ENCODE measurements around a stretch of chr17.

DNA sequence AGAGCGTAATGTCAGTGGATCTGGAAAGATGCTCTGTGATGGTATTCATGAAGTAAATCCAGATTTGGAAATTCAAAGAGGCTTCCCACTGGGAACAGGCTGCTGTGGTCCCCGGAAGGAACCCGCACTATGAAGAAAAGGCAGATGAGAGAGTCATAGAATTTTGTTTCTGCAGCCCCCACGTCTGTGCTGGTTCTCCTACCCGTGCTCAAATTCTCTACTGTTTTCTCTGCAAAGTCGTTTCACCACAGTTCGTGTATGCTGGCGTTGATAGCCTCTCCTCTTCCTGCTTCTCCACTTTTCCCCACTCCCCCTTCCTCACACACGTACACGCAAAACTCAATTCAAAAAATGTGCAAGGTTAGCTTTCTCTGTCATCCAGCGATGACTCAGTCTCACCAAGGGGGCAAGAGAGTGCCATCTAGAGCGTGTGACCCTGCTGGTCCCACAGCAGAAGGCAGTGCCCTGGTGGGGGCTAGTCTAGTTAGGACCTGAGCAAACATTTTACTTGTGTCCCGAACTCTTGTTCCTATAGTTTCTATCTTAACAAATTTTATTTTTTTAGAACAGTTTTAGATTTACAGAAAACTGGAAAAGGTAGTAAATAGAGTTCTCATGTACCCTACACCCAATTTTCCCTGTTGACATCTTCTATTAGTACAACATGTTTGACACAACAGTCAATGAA is 121.3 kb upstream of the CHMP6 start:
- PRO-cap: no peak

- PRO-cap: no peak
Observed at GRCh38 chr17:80892060-80892540, 99.5 kb upstream of the CHMP6 start.

- PRO-cap: no peak
Observed at GRCh38 chr17:80892541-80893358, 98.9 kb upstream of the CHMP6 start.

GRCh38 chr17:80942305-80943033 is 49.2 kb upstream of the CHMP6 start:
- PRO-cap: no peak

DNA sequence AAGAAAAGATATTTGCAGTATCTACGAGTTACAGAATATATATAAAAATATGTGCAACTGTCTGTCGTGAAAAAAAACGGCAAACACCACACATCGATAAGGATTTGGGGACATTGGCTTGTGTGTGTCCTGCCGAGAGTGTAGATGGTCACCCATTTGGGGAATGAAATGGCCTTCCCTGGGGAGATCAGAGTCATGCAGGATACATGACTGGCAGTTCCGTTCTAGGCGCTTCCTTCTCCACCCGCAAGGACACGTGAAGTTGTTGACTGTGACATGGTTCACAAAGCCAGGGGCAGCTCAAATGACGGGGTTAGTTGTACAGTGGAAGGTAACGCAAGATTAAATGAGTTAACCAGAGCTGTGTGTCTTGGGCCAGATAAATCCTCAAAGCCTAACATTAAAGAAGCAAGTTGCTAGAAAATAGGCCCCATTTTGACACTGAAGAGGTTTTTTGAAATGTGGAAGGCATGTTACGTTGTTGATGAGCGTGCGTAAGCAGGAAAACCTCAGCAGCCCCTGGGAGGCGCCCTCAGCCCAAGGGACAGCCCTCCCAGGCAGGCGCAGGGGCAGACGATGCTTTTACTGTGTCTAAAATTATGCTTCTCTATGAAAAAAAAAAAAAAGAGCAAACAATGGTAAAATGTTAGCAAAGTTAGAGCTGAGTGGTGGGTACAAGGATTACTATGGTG is 35.9 kb upstream of the CHMP6 start:
- PRO-cap: no peak

DNA sequence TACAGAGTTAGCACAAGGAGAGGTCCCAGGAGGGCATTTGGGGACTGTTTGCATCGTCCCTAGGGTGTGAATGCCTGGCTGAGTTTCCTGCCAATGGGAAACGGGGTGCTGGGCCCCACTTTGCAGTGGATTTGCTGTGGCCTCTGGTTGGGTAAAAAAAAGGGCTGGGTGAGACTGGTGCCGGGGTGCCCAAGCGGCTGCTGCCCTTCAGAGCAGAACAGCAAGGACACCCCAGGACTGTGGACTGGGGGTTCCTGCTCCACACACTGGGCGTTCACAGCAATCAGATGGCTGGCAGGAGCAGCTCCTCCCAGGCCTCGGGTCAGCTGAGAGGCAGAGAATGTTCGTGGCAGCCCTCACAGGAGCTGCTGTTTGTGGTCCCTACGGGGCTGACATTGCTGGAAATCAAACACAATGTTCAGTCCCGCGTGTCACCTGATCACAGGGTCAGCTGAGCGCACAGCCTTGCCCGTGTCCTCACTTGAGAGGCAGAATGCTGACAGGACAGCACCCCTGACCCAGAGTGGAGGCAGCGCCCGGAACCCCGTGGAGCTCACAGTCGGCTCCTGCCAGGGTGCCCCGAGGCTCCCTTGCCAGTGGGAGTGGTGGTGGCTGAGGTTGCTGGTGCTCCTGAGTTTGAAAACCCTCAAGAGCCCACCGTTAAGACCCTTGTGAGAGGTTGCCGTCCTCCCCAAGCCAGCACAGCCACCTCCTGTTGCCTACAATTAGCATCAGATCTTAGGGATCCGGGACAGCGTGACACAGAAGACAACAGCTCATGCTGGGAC is 3.8 kb upstream of the CHMP6 start:
- PRO-cap: no peak

DNA sequence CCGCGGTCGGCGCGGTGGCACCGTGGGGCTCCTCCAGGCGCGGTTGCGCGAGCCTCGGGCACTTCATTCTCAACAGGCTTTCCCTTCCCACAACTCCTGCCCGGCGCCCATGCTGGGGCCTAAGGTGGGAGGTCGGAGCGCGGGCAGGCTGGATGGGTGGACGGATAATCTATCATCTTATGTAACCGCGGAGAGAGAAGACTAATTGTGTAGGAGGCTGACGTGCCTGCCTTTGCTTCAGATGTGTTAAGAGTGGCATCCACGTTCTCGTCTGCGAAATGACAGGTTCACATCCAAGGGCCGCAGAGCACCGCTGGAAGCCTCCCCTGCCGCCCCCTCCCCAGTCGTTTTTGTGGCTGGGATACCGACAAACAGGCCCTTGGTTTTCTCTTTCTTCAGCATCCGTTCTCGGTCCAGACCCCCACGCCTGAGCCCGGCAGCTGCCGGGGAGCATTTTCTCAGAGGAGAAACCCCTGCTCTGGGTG is 864 bp downstream of the BAIAP2 start:
- PRO-cap: no peak

DNA sequence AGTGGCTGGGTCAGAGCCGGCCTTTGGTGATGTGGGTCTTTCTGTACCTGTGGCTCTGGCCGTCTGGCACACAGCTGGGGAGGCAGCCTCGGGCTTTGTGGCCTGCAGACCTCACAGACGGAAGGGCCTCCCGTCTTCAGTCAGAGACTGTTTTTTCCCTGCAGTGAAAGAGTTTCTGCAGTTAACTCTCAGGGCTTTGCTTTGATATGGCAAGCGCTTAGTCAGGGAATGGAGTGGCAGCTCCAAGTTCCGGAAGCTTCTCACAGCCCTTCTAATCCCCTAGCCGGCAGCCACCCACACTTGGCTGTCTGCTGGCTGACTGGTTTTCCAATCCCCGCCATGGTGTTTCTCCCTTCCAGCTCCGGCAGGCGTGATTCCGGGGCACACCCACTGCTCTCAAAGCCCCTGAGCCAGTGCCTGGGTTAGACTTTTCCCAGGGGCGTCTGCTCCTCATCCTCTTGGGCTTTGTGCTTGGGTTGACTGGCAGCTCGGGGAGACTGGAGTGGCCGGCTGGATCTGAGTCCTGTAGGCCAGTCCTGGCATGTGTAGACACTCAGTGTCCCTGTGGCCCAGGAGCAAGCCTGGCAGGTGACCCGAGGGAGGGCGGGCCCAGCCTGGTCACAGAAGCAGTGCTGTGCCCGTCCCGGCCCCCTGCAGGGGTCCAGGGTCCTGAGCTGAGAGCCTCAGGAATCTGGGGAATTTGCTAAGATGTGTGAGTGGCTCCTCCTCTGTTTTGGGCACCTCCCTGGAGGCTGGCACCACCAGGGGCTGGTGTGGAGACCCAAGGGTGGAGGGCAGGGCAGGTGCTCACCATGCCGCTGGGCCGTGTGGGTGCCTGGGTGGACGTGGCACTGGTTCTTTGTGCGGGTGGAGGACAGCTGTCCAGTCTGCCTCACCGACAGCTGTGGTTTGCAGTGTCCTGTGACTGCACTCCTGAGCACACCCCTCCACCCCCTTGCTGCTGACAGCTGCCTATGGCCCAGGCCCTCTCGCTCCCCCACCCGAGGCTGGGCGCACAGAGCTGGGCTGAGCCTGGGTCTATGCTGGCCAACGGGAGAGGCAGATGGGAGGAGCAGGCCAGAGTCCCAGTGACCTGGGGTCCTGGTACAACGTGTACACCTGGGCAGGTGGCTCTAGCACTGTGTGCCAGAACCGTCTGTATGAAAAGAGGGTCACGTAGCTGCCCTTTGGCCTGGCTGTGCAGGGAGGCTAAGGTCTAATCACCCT is 30.1 kb downstream of the BAIAP2 start:
- PRO-cap: no peak

DNA sequence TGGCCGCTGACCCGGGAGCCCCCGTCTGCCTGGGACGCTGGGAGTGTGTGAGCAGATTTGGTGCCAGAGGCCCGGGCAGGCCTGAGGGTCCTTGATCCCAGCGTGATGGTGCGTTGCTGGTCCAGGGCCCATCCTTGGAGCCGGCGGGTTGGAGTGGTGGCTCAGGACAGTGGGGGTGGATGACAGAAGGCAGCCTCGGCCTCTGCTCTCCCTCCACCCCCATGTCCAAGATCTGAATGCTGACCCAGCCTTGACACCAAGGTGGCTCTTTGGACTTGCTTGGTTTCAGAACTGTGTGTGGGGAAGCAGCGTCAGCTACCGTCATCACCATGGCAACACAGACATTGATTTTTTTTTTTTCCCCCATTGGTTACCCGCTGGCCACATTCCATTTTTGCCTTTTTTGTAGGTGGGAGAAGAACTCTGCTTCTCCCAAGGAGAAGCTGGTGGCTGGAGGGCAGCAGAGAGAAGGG is 35.8 kb downstream of the BAIAP2 start:
- PRO-cap: no peak

DNA sequence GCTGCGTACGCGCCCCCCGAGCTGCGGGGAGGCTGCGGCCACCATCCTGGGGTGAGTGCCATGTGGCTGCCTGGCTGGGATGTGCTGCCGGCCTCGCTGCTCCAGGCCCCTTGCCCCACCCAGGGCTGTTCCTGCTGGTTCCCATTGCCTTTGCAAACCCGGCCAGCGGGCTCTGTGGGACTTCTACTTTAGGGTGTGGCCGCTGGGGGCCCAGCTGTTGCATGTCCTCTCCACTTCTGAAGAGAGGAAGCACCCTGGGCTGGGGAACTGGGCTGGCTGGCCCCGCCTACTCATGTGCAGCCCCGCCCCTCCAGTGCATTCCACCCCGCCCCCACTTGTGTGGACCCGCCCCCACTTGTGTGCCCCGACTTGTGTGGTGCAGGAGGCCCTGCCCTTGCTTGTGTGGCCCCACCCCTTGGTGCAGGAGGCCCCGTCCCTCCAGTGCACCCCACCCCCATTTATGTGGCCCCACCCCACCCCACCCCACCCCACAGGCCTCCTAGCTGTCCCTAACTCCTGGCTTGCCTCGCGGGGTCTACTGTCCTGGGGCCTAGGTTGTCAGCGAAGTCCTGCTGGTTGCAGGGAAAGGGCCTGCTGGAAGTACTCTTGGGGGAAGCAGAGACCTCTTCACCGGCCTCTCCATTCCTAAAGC is 55.9 kb downstream of the BAIAP2 start:
- PRO-cap: no peak

DNA sequence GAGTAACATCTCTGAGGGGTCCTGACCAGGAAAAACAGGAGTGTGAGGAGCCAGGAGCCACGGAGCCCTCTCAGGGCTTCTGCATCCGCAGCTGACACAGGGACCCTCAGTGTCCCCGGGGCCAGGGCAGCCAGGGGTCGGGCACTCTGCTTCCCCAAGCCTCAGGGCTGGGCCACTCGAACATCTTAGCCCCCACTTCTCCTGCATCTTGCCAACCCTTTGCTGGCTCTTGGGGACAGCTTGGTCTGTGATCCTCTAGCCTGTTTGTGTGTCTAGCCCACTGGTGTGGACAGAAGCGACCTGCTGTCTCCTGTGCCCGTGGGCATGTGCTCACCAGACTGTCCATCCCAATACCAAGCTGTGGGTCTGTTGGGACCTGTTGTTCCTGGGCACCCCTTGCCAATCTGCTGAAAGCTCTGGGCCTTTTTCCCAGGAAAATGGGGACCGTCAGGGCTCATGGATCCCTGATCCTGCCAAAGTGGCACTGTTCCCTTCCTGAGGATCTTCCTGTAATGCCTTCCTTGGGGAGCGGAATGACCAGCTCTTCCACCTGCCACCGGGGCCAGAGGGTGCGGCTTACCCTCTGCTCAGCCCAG is 59.1 kb downstream of the BAIAP2 start:
- PRO-cap: no peak

DNA sequence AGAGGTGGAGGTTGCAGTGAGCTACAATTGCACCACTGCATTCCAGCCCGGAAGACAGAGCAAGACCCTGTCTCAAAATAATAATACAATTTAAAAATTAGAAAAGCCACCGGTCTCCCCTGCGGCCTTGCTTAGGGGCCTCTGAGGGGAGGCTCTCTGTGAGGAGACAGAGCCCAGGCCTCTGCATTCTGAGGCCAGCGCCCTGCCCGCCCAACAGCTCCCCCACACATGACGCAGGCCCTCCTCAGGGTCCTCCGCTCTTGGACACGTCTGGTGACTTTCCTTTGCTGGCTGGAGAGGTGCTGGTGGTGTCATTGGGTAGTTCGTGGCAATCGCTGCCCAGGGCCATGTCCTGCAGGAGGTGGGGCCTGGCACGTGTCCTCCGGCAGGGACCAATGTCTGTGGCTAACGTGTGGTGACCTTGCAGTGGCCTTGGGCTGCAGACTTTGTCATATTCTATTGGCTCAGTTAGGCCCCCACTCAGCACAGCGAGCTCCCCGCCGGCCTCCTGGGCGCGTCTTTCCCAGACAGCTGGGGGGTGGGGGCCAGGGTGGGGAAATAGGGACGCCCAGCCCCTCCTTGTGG is 52.2 kb upstream of the PVALEF start:
- PRO-cap: no peak

DNA sequence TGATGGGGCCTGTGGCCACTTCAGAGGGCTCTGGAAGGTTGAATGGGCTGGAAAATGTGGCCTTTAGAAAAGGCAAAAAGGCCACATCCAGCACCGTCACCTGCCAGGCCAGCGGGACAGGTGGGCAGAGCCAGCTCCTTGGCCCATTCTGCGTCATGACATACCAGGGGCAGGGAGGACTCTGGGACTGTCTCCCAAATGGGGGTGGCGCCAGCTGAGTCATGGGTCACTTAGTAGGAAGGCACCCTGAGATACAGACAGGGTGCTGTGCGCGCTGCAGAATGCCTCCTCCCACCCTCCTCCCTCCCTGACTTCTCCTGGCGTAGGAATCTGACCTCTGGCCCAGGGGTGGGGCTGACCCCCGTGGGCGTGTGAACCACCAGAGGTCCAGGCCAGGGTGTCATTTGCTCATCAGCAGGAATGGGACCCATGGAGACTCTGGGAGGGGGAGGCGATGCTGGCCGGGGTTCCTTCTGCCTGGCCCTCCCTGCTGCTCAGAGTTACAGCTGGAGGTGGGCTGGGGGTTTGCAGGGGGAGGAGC is 32.0 kb upstream of the PVALEF start:
- PRO-cap: no peak

DNA sequence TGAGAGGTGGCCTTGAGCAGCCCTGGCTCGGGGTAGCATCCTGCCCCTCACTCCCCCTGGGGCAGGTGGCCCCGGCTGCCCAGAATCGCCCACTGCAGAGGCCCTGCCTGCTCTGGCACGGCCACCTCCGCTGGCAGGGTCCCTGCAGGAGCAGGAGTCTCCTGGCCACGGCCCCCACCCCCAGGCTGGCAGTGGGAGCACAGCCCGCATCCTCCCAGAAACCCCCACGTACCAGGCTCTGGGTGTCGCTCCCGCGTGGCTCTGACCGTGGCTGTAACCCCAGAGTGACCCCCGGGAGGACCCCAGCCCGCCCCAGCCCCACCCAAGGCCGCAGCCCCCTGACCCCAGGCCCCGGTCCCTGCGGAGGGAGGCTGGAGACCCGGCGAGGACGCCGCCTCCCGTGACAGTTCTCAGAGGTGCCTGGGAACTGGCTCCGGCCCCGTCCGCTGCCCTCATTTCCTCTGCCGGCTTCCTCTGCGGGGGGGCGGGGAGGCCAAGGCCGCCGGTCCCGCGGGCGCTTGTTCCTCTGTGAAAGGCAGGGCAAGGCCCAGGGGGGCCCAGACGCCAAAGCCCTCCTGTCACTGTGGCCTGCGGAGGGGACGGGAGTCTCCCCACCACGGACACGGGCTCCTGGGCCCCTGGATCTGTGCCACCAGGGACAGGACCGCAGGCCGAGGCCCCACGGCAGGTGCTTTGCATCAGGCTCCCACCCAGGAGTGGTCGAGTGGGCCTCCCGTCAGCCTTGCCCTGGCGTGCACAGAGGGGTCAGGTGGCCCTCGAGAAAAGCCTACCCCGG is 5.1 kb upstream of the PVALEF start:
- PRO-cap: bidirectional peak, plus-strand start at position 487 of the sequence, minus-strand start at position 381 of the sequence

DNA sequence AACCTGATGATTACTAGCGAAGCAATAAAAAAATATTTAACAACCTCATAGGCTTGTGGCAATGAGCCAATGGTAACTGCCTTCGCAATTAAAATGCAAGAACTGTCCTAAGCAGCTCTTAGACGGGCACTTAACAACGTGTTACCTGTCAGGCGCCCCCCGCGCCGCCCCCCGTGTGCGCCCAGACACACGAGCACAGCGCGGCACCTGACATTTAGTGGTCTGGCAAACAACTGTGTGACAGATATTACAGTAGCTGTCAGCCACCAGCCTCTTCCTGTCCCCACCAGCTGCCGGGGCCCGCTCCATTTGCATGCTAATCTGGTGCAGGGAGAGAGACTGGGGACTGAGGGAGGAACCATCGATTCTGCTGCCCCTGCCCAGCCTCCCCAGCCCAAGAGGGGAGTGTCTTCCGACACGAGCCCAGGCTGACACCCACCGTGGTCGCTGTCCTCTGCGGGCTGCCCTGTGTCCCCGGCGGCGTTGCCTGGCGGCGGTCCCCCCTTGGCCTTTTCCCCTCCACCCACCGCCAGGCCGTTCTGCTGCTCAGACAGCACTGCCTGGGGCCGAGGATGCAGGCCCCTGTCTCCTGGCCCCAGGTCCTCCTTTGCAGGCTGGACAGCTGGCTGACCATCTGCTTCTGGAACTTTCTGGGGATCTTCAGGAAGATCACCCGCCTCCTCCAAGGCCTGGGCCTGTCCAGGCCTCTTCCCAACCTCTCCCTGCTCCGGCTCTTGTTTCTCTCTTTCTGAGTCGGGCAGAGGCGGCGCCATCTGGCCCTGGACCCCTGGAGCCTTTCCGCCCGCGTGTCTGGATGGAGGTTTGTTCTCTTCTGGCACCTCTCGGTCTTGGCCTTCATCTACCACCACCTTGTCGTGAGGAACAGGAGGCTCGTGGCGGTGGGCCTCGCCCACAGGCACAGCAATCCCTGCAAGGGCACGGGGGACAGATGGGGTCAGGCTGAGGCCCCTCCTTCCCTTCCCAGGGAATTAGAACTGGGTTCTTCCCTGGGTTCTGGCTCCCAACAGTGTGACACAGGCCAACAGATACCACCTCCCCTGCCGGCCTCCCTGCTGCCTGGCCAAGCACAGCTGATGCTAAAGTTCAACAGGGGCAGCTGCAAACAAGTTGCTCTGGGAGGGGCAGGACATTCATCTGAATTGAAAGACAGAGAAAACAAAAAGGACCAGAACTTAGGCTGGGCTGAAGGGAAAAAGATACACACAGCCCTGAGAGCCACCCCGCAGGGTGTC is 13.1 kb downstream of the NDUFAF8 start:
- PRO-cap: no peak

GRCh38 chr17:81254638-81255755 is 15.9 kb downstream of the NDUFAF8 start:
- PRO-cap: no peak

GRCh38 chr17:81338943-81339858 is 44.1 kb upstream of the SLC38A10 start:
- PRO-cap: no peak

DNA sequence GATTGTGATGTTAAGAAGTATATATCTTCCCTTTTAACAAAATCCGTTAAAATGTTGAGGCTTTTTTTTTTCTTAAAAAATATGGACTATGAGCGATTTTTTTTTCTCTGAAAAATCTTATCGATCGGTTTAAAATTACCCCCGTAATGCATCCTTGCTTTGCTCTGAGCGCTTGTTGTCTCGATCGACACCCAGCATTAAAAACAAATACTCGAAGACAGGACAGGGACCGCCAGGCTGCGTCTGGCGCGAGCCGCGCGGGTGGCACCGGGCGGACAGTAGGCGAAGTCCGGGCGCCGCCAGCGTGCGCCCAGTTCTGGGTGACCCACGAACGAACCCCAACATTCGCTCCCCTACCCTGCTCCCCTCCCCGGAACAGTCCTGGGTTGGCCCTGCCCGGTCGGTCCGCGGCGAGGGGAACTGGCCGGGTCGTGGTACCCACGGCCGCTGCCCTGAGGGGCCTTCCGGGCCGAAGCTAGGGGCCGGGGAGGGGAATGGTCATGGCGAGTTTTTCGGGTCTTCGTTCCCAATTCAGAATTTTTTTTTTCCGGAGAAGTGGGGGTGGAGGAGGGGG is 577 bp downstream of the BAHCC1 start:
- PRO-cap: no peak

GRCh38 chr17:81400174-81400977 is 5.1 kb downstream of the BAHCC1 start:
- PRO-cap: no peak

GRCh38 chr17:81412581-81413233 is 17.4 kb downstream of the BAHCC1 start:
- PRO-cap: no peak